ENCODE measurements around a stretch of chr7.

GRCh38 chr7:188107-188407 is 4.3 kb upstream of the FAM20C start:
- PRO-cap: no peak

DNA sequence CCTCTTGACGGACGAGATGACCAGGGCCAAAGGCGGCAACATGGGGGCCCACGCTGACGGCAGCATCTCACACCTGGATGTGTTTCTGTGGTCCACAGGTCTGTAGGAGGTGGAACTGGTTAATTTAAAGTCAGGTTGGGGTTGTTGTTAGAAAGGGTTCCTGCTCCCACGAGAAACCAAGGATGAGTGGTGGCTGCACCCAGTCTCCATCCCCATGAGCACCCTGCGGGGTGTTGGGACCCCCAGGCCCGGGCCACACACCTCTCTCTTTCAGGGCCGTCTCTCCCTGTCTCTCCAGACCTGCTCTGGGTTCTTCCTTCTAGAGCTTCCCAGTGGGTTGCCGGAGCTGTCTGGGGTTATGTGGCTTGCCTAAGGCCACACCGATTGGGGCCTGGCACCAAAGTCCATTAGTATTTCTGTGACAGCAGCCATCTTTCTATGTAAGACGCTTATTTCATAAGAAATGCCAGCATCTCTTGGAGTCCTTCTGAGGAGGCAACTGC is 8.9 kb downstream of the FAM20C start:
- PRO-cap: no peak

DNA sequence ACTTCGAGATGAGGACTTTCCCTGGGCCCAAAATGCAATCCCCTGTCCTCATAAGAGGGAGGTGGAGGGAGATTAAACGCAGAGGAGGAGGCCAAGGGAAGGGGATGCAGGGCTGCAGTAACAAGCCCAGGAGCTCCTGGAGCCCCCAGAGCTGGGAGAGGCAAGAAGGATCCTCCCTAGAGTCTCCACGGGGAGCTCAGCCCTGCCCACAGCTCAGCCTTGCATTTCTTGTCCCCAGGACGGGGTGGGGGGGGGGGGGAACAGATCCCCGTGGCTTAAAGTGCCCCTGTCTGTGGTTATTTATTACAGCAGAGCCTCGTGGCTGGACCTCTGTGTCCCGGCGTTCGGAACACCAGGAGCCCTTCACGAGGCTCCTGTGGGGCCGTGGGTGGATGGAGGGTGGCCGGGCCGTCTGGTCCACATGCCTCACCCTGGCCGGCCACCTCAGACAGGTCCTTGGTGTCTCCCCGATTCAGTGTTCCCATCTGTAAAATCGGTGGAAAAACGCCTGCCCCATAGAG is 37.8 kb downstream of the FAM20C start:
- PRO-cap: no peak

- PRO-cap: no peak
Measured at GRCh38 chr7:235565-236437, 43.4 kb downstream of the FAM20C start.

- PRO-cap: no peak
Measured at GRCh38 chr7:253675-254320, 36.2 kb upstream of the FOXL3 start.

DNA sequence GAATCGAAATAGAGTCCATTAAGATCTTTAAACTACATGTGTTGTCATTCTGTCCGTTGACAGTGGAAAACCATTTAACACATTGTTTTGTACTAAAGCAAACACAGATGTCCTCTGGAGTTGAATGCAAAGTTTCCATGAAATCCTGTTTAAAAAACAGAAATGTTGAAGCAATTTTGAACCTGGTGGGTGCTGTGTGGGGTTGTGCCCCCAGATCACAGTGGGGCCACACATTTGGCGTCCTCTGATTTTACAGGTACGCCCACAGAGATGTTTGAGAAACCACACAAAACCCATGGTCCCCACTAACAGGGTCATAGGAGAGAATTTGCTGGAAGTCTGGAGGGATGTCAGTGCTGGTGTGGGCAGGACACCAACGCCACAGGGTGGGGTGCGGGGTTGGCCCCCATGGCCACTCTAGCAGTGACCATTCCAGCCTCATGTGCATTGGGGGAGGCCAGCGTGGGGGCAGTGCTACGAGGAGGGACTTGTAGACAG is 33.8 kb downstream of the FOXL3 start:
- PRO-cap: no peak

DNA sequence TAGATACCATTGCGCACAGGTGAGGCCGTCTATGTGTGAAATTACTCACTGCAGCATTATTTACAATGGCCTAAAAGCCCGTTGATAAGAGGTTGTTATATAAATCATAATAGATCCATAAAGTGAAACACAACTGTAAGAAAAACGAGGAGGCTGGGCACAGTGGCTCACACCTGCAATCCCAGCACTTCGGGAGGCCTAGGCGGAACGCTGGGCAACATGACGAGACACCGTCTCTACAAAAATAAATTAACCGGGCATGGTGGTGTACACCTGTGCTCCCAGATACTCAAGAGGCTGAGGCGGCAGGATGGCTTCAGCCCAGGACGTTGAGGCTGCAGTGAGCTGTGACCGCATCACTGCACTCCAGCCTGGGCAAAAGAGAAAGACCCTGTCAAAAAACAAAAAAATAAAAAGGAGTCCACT is 40.0 kb downstream of the FOXL3 start:
- PRO-cap: no peak

DNA sequence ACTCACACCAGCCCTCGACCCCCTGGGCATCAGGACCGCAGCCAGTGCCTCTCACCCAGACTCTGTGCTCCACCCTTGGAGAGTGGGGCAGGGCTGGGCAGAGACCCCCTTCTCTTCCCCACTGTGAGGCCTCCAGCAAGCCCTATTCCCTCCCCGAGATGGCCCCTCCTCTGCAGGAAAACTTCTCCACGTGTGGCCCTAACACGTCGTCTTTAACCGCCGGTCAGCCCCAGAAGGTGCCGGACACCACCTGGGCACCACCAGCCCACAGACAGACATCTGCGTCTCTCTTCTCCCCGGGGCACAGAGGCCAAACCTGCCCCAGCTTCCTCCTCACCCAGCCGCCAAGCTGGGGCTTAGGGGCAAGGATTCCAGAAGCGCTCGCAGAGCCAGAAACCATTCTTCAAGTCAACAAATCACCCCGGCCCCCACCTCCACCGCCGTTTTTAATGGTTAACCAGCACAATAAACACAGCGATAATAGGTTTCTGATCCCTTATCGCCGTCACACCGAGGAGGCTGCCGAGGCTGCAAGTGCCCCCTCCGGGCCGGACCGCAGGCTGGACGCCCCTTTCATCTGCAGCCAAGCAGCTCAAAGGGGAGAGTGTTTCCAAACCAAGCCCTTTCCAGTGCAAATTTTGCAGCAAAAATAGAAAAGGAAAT is 82.9 kb downstream of the FOXL3 start:
- PRO-cap: no peak

DNA sequence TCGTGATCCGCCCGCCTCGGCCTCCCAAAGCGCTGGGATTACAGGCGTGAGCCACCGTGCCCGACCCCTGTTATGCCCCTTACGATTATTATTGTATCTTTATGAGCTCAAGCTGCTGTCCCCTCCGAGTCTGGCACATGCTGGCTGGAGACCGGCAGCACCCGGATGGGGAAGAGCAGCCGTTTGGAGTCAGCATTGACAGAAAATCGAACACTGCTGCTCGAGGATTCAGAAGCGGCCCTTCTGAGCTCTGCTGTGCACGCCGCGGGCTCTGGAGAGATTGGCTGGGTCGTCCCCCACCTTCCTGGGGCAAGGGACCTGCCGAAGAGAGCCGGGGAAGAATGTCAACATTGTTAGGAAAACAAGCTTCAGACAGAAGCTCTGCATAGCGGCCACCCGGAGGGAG is 84.9 kb downstream of the PDGFA start:
- PRO-cap: unidirectional peak, minus-strand start at position 273 of the sequence

DNA sequence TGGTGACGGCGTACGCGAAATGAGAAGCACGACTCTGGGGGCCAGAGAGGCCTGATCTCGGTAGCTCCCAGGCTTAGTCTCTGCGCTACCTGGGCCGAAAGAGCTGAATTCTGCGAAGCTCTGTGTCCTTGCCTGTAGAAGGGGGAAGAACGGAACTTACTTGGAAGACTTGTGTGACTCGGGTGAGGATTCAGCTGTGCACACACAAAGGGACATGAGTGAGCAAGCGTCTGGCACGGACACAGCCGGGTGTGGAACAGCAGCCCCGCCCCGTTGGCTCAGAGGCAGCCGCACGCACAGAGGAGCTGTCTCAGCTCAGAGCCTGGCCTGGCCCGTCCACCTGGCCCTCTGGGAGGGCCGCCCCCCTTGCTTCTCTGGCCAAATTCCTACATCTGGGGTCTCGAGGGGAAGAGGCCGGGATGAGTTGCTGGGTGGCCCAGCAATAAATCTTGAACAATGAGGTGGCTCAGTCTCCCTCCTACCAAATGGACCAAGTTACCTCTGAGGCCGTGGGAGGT is 83.9 kb downstream of the PDGFA start:
- PRO-cap: no peak

DNA sequence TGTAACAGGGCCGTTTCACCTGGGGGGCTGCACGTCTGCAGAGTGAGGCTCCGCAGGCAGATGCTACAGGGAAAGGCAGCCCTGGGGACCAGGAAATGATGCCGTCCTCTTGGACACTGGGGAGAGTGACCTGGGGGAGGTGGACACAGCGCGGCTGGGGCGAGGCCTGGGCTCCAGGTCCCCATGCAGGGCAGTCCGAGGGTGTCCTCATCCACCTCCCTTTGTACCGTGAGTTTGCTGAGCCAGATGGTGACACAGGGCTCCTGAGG is 41.9 kb downstream of the PDGFA start:
- PRO-cap: no peak

GRCh38 chr7:497400-498643 is 21.8 kb downstream of the PDGFA start:
- PRO-cap: no peak

- PRO-cap: no peak
Measured at GRCh38 chr7:500761-501398, 18.8 kb downstream of the PDGFA start.

DNA sequence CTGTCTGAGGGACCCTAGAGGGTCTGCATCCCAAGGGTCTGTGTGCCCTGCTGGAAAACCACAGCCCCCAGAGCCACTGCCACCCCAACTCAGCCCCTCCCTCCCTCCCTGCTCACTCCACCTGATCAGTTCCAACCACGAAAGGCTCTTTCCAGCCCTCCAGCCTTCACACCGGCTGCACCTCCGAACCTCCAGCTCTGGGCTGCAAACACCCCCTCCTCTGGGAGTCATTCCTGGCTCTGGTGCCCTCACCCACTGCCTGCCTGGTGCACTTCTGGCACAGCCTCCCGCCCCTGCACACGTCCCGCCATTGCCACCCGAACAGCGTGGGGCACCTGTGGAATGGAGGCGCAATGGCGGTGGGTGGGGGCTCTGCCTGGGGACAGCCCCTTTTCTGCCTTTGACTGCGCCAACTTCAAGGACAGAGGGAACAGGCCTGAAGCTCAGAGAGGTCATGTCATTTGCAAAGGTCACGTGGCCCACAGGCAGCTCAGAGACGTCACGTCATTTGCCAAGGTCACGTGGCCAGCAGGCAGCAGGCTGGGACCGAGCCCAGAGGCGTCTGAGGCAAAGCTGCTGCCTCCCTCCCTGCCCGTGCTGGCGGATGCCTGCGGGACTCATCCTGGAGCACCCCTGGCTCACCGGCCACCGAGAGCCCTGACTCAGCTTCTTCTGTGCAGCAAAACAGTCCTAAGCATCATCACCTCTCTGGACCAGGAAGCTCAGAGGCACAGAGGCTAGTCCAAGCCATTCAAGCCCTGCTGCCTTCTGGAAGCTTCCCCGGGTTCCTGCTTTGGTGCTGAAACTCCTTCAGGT is 76.0 kb upstream of the DNAAF5 start:
- PRO-cap: no peak

DNA sequence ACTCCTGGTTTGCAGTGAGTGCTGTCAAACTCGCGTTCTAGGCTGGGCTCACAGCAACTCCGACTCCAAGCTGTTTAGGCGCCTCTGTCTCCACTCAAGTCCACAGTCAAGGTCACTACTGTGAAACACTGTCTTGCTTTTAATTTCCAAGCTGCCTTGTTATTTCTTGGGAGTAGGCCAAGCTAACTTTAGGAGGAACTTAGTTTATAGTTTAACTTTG is 1.2 kb upstream of the DNAAF5 start:
- PRO-cap: no peak

DNA sequence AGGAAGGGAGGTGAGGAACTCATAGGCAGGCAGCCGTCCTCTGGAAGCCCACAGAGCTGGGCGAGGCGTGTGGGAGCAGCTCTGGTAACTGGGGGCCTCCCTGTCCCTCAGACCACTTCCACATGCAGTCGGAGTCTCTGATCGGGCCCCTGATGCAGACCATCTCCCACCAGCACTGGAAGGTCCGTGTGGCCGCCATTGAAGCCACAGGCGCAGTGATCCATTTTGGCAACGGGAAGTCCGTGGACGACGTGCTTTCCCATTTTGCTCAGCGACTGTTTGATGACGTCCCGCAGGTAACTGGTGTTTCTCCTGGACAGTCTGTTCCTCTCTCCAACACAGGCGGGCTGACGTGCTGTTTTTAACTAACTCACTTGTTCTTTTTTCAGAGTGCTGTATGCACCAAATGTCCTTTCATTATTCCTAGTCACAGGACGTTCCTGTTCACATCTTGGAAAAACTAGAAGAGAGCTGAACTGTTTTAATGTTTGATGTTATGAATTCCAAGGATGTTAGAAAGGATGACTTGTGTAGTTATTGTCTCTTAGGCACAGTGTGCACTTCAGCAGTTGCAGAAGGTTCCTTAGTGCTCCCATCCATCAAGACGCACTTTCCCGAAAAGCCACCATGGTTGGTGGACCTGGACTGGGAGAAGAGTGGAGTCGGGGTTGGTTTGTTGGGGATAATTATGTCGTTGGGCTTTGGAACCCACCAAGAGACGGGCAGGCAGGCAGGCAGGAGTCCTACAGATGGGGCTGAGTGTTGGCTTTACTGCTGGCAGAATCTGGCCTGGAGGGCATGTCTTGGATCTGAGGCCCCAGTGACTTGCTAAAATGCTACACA is 2.7 kb upstream of the PRKAR1B start:
- PRO-cap: no peak

GRCh38 chr7:847749-848194 is 15.5 kb downstream of the SUN1 start:
- PRO-cap: no peak

- PRO-cap: no peak
Measured at GRCh38 chr7:919782-920389, 34.6 kb downstream of the ADAP1 start.

DNA sequence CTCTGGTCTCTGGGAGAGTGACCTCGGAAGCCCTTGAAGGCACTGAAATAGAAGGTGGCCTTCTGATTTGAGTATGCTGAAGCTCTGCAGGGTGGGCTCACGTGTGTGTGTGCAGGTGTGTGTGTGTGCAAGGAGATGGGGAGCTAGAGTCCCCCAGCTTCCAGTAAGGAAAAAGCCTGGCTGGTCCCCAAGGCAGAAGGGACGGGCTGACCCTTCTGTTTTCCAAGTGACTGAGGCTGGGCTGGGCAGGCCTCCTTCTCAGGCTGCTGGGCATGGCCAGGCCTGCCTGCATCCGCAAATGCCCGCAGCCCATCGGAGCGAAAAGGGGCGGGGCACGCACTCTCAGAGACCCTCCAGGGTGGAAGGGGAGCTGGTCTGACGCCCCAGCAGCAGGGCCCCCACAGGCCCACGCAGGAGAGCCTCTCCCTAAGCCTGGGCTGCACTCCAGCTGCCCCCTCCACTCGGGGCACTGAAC is 9.5 kb downstream of the ADAP1 start:
- PRO-cap: no peak

- PRO-cap: no peak
Measured at GRCh38 chr7:946545-947148, 7.8 kb downstream of the ADAP1 start.